AG04450 (cell line): ENCODE measurements around the genes ATRAID and EIF2B4.

- CAGE, long polyA plus RNA = no peak
- RRBS = no CpG with 5 or more reads among the region's 20 CpGs
Observed at GRCh38 chr2:27025333-27026184, 7.2 kb upstream of the TMEM214 start.

- CAGE, long polyA plus RNA = no peak
- RRBS = 2% methylated on average over 11 of the region's 63 CpGs
Observed at GRCh38 chr2:27050186-27051035, 1.1 kb upstream of the AGBL5 start.

DNA sequence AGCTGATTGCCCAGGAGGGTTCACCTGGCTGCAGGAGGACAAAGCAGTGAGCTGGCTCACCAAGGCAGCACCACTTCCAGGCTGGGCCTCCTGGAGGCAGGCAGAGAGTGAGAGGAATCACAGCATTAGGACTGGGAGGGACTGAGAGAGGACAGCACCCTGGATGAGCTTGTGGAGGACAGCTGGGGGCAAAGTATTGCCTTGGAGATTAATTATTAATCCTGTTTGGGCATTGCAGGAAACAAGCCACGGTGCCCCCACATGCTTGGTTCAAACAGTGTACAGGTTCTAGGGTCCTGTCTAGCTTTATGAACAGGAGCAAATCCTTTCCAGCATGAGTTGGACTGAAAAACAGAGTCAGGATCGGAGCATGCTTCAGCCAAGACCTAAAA is 7.3 kb downstream of the KHK start:
- CAGE, long polyA plus RNA = no peak
- RRBS = no CpG with 5 or more reads among the region's 2 CpGs

DNA sequence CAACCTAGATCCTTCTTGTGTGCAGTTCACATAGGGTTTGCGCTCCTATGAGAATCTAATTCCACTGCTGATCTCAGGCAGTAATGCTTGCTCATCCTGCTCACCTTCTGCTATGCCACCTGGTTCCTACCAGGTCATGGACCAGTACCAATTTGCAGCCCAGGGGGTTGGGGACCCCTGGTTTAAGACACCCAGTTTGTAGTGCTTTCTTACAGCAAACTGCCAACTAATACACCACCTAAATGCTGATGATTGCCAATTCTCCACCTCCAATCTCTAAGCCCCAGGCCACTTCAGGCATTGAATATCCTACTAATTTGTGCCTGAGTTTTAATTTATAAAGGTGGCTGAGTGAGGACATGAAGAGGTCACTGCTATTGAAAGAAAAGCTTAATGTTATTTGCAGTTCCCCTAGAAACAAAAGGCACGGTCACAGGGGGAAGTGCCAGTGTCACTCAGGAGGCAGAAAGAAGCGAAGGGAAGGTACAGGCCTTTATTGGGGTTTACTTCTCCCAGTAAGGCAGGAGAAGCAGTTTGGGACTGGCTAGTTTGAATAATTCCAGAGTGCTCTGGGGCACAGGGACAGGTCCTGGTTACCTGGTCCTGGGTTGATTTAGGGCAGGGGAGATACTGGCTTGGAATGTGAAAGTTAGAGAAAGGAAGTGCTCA is 1.8 kb upstream of the ABHD1 start:
- CAGE, long polyA plus RNA = no peak
- RRBS = no CpG with 5 or more reads among the region's 3 CpGs

- CAGE, long polyA plus RNA = start-site peak on the minus strand at chr2:27211905-27211937, 38 and 29 reads in 2 replicates; start-site peak on the plus strand at chr2:27212021-27212177, 122 and 72 reads in 2 replicates
- RRBS = 5% methylated on average over 8 of the region's 80 CpGs
Observed at GRCh38 chr2:27211002-27212163, at the start of gene ATRAID. TSS of gene ATRAID (plus strand) at chr2:27212041.

DNA sequence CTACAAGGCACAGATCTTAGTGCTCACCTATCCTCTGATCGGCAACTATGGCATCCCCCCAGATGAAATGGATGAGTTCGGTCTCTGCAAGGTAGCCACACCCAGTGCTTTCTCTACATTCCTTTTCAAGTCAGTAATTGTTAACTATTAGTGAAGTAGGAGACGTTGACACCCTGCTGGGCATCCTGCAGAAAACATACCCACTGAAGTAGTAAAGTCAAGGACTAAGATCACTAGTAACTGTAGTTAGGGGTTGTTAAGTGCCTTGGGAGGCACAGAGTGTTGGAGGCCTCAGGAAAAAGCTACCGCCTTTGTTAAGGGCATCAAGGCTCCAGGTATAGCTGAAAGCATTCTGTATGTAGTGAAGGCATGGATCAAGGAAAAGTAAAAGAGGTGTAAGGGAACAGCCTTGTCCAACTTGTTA is 769 bp downstream of the CAD start:
- CAGE, long polyA plus RNA = no peak
- RRBS = no CpG with 5 or more reads among the region's 4 CpGs

- CAGE, long polyA plus RNA = no peak
- RRBS = no CpG with 5 or more reads among the region's 9 CpGs
Observed at GRCh38 chr2:27271498-27272146, 3.6 kb upstream of the DNAJC5G start.

- CAGE, long polyA plus RNA = no peak
- RRBS = no CpG with 5 or more reads among the region's 8 CpGs
Observed at GRCh38 chr2:27320934-27321548, 1.9 kb downstream of the MPV17 start.

DNA sequence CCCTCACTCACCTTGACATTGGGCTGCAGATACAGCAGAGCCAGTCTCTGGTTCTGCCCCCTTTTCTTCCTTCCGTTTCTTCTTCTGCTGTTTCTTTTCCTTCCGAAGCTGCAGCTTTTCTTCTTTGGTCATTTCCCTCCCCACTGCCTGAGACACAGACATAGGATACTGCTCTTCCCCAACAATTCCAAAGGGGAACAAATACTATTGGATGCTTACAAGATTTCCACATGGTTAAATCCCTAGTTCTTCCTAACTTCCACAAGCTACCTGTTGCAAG is 795 bp downstream of the EIF2B4 start:
- CAGE, long polyA plus RNA = no peak
- RRBS = no CpG with 5 or more reads among the region's 2 CpGs

GRCh38 chr2:27369683-27370515 is at the start of gene EIF2B4:
TSS of gene EIF2B4 (minus strand) at chr2:27370338.
- CAGE, long polyA plus RNA = start-site peak on the minus strand at chr2:27370280-27370344, 2,018 and 420 reads in 2 replicates
- RRBS = 1% methylated on average over 28 of the region's 74 CpGs

DNA sequence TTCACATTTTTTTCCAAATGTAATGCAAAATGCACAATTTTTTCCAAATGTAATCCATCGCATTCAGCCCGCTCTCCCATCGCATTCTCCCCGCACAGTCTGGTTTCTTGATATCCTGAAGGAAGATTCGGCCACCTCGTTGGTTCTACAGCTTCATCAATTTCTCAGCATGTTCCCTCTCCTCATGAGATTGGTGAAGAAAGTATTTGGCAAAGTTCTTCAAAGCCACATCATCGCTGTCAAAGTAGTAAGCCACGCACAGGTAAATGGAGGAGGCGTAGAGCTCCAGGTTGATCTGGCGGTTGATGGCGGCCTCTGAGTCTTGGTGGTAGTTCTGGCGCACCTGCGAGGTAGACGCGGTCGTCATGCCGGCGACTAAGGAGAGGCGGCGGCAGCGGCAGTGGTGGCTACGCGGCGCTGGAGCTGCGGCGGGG is 12.5 kb upstream of the ZNF513 start:
- CAGE, long polyA plus RNA = no peak
- RRBS = no CpG with 5 or more reads among the region's 26 CpGs

DNA sequence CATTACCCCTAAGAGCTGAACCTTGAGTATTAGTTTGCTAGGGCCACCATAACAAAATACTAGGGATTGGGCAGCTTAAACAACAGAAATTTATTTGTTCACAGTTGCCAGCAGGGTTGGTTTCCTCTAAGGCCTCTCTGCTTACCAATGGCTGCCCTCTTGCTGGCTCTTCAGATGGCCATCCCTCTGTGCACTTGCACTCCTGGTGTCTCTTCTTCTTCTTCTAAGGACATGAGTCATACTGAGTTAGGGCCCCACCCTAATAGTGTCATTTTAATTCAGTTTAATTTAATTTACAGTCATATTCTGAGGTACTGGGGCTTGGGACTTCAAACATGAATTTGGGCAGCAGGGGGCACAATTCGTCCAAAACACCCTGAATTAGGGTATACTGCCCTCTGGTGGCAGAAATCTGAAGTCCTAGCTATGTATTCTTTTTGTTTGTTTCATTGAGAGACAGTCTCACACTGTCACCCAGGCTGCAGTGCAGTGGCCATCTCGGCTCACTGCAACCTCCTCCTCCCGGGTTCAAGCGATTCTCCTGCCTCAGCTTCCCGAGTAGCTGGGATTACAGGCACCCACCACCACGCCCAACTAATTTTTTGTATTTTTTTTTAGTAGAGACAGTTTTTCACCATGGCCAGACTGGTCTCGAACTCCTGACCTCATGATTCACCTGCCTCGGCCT is 19.8 kb downstream of the SLC4A1AP start:
- CAGE, long polyA plus RNA = no peak
- RRBS = no CpG with 5 or more reads among the region's 8 CpGs

DNA sequence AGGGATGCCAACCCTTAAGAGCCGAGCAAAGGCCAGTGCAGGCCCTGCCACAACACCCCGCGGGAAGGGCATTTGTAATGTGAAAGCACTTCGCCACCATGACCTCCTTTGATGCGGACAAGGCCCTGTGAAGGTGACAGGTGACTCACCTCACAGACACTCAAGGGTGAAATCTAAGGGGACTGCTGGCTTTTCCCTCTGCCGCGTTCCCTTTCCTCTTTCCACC is 50.1 kb upstream of the MRPL33 start:
- CAGE, long polyA plus RNA = no peak
- RRBS = no CpG with 5 or more reads among the region's 7 CpGs

DNA sequence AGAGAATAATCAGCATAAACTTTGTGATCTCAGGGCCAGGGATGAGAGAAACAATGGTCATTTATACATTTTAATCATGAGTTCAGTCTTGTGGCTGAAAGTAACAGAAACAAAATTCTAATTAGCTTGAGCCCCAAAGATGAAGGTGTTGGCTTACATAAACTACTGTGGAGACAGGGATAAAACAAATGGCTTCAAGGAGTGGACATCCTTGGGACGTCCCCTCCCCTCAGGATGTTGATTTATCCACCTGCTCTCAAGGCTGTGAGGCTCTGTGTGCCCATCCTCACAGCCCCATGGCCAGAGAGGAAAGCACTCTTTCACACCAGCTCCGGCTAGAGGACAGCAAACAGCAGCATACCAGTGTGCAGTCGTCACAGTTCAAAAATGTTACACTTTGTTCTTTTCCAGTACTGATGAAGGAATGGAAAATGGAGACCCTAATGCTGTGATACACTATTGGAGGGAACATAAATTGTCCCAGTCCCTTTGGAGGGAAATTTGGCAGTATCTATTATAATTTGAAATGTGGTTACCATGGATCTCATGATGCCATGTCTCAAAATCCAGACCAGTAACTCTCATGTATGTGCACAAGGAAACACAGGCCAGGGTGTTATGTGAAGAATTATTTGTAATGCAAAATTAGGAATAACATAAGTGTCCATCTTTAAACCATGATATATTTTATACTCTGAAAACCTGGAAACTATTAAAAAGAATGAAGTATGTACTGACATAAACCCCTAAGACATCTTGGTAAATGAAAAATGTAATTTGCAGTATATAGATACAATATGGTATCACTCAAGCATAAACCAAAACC is 46.1 kb upstream of the MRPL33 start:
- CAGE, long polyA plus RNA = no peak
- RRBS = no CpG with 5 or more reads among the region's 3 CpGs

GRCh38 chr2:27727187-27727758 is 44.2 kb upstream of the MRPL33 start:
- CAGE, long polyA plus RNA = no peak
- RRBS = no CpG with 5 or more reads among the region's 11 CpGs

DNA sequence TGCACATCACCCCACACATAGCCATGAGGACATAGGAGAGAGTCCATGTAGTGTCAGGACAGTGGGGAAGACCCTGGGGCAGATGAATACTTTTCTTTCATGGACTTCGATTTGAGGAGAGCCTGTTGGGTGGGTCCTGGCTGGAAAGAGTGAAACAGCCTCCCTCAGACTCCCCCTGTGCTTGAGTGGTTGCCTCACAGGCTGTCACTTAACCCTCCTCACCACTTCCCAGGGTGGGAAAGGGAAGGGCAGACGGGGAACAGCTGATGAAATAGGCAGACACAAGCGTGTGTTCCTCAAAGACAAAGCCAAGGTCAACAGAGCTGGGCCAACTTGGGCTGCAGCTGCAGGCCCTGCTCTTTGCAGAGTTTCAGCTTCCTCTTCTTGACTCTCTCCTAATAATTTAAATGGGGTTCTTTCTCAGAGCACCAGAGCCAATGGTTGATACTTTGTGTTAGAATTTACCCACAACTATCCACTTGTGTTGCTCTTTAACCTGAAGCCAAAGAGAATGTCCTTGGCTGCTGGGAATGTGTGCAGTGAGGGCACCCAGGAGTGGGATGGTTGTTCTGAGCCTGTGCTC is 14.7 kb upstream of the MRPL33 start:
- CAGE, long polyA plus RNA = no peak
- RRBS = no CpG with 5 or more reads among the region's 3 CpGs

- CAGE, long polyA plus RNA = no peak
- RRBS = no CpG with 5 or more reads among the region's 14 CpGs
Observed at GRCh38 chr2:27798774-27799607, 27.5 kb downstream of the MRPL33 start.

DNA sequence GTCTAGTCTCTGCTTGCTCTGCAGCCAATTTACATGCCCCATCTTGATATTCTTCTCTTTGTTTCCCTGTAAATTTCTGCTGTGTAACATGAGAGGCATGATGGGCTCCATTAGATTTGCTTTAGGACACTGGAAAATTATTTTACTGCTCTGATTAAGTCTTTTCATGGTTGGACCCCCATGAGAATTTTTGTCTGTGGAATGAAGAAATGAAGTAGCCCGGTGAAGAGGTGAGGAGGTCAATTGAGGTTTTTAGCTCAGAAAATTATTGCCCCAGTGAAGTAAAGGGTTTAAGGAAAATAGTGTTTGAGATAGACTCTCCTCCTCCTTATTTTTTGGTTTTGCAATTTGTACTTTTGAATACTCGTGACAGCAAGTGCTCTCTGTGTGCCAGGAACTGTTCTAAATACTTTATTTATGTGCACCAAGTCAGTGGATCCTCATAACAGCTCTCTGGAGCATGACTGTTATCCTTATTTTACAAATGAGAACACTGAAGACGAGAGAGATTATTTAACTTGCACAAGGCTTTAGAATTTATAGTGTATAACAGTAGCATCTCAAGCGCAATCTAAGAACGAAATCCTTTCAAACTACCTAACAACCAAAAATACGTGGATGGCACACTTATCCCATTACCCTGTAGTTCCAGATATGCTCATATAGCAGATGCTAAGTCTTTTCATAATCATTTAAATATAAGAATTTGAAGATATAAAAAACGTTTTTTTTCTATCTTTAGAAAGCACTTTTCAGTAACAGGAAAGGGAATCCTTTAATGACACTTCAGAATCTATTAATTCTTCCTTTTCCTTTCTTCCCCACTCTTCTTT is 24.6 kb downstream of the BABAM2 start:
- CAGE, long polyA plus RNA = no peak
- RRBS = no CpG with 5 or more reads among the region's 7 CpGs

DNA sequence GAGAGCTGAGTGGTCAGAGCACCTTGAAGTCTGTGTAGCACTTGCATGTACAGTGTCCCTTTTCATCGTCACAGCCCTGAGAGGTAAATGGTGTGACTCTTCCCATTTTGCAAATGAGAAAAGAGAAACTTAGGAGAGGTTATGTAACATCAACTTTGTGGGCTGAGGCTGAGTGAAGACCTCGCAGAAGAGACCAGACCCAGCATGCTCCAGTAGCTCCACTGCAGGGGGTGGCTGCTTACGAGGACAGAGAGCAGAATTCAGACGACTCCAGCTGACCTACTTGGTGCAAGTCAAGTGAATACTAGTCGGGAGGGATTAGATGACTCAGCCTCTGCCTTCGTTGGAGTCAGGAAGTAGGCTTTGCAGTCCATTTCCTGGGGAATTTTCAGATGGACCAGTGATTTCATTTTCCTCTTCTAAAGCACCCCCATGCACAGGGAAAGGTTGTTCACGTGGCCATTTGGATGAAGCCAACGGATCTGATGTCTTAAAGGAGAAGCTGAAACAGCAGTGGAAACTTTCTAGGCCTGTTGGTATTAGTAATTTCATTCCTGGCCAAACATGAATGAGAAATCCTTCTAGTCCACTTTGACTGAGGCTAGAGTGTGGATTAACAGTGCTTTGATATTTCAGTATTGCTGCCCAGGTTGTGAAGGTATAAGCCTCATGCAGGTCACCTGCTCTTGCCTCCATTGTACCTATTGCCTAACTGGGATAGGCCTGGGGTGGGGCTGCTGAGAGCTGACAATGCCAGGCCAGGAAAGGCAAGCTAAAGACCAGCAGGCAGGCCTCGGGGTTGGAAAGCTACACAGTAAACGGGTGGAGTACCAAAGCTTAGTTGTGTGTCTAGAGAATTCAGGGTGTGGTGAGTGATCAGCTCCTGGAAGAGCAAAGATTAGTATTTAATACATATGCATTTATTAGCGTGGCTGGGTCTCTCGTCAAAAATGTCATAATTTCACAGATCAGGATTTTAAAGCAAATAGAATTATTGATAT is 117.6 kb upstream of the FOSL2 start:
- CAGE, long polyA plus RNA = no peak
- RRBS = no CpG with 5 or more reads among the region's 12 CpGs

GRCh38 chr2:28334251-28334792 is 58.3 kb upstream of the FOSL2 start:
- CAGE, long polyA plus RNA = no peak
- RRBS = no CpG with 5 or more reads among the region's 12 CpGs